Subcutaneous preadipocyte (primary cell): ENCODE measurements around a stretch of chr10.

GRCh38 chr10:125119927-125120569 lies 92.2 kb upstream of the CTBP2 start:
- CAGE, long polyA plus RNA, result no peak

- CAGE, long polyA plus RNA, result no peak
Measured at GRCh38 chr10:125123512-125124600, 96.0 kb upstream of the CTBP2 start.

- CAGE, long polyA plus RNA, result no peak
Measured at GRCh38 chr10:125156054-125156657, 128.3 kb upstream of the CTBP2 start.

GRCh38 chr10:125885824-125886795 lies 5.0 kb upstream of the DHX32 start:
- CAGE, long polyA plus RNA, result no peak

GRCh38 chr10:126024516-126025114 lies 128.3 kb downstream of the FANK1 start:
- CAGE, long polyA plus RNA, result no peak

GRCh38 chr10:126041689-126042894 lies 145.7 kb downstream of the FANK1 start:
- CAGE, long polyA plus RNA, result no peak

DNA sequence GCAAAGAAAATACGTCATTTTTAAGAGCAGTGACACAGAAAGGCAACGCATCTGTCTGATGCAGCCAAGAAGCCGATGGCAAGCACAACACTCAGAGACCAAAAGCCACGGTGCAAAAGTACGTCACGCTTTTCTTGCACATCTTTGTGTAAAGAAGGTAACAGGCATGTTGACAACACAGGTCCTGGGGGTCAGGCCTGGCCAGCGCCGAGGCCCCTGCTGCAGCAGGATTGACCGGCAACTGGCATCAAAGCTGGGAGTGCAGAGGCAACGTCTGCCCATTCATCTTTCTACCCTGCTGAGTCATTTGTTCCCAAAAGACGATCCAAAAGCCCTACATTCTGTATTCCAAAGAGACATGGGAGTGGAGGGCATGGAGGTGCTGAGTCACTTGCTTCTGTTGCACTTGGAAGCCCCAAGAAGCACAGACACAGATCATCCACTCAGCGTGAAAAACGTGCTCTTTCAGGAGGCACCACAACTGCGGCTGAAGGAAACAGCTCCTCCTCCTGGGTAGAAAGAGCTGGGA lies 71.0 kb upstream of the ADAM12 start:
- CAGE, long polyA plus RNA, result no peak

- CAGE, long polyA plus RNA, result no peak
Measured at GRCh38 chr10:126908347-126908870, 3.2 kb downstream of the DOCK1 start.

GRCh38 chr10:126921842-126922500 lies 16.7 kb downstream of the DOCK1 start:
- CAGE, long polyA plus RNA, result no peak

DNA sequence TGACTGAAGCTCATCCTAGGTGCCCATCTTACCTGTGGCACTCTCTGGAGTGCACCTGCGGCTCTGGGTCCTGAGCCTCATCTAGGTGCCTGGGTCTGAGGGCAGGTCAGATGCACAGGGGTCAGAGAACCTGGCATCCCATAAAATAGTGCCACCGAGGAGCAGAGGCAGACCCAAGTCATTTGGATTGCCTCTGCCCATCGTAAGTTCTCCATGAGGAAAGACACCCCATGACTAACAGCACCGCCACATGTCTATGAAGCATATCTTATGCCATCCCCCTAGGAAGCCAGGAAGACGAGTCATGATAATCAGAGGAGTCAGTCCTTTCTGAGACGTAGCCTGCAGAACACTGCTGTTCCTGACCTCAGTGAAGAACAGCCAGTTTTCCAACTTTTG lies 51.3 kb downstream of the INSYN2A start:
- CAGE, long polyA plus RNA, result no peak

DNA sequence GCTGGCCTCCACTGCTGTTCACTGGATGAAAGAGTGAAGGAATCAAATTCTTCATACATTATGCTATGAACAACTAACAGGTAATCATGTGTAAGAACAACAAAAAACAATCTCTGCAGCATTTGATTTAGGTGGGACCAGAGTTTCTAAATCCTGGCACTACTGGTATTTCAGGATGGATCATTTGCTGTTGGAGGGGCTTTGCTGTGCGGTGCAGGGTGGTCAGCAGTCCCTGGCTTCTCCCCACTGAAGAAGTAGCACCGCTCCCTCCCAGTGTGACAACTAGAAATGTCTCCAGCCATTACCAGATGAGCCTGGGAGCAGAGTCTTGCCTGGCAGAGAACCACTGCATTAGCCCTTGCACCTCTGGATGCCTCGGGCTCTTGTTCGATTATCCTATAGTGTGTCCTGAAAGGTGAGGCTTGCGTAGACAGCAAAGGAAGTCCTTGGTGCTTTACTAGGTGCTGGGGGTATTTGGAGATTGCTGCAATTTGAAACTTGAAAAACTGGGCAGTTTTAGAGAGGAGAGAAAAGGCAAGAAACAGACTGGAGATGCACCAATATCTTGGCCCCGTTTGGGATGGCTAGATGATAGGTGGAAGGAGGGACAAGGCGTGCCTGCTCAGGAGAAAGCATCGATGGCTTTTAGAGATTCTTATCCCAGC lies 18.1 kb downstream of the INSYN2A start:
- CAGE, long polyA plus RNA, result no peak

DNA sequence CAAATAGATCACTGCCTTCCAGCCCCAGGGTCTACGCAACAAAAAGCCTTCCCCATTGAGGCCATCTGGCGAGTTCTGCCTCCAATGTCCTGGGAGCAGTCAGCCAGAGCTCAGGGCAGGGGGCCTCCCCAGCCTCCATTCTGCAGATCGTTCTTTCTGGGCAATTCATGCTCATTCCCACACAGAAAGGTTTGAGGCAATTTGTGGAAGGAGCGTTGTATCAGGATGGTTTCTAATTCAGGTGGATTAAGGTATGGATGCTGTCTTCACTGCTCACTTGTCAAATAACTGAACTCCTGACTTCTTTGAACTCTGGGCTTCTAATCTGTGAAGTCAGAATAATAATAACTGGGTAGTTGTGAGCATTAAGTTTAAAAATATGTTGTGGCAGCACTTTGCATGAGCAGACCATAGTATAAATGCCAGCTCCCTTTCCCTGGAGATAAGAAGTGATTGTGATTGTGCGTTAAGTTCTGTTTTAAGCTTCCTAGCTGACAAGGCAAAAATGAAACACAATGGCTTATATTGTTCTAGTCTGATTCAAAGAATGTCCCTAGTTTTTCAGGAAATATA lies 61.6 kb downstream of the PTPRE start:
- CAGE, long polyA plus RNA, result no peak

DNA sequence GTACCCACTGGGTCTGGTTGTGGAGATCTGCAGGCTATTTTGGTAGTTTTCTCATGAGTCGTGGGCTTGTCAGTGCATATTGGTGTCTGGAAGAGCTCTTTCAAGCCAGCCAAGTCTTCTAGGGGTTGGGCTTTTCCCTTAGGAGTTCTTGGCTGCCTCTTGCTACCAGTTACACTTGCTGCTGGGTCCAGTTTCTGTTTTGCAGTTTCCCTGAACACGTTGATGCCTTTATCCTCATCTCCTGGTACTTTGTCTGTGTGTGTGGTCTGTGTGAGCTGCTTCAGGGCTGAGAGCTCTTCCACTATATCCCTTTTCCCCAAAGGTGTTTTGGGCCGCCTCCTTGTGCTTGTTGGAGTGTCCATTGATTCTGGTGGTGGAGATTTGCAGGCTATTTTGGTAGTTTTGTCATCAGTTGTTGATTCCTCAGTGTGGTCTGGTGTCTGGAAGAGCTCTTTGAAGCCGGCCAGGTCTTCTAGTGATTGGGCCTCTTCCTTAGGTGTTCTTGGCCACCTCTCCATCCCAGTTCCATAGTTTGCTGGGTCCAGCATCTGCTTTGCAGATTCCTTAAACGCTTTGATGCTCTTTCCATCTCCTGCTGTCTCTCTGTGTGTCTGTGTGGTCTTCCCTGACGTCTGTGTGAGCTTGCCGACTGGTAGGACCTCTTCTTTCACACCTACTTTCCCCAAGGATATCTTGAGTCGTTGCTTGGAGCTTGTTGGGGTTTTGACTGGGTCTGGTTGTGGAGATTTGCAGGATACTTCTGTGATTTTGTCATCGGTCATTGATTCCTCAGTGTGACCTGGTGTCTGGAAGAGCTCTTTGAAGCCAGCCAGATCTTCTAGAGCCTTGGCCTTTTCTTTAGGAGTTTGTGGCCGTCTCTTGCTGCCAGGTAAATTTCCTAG lies 20.8 kb downstream of the MKI67 start:
- CAGE, long polyA plus RNA, result no peak

GRCh38 chr10:128149899-128150519 lies 23.8 kb upstream of the MKI67 start:
- CAGE, long polyA plus RNA, result no peak

DNA sequence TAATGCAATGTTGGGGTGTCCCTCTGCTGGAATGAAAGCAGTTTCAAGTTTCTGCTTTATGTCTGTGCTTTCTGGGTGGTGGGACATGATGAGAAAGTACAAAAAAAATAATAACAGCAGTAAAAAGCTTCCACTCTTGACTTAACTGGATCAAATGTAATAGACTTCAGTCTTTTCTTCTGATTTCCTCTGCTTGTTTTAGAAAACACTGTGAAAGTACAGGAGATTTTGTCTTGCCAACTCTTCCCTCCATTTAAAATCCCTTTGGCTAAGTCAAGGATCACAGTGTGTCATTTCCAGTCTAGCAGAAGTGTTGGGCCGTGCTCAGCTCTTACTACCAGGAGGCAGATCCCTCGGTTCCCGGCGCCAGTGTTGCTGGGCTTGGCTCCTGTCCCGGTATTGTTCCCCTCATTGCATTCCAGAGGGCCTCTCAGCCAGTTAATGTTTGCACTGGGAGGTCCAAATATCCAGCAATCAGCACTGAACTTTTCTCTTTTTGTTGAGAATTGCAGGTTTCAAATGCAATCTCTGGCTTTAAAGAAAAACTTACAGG lies 612.2 kb upstream of the MGMT start:
- CAGE, long polyA plus RNA, result no peak

DNA sequence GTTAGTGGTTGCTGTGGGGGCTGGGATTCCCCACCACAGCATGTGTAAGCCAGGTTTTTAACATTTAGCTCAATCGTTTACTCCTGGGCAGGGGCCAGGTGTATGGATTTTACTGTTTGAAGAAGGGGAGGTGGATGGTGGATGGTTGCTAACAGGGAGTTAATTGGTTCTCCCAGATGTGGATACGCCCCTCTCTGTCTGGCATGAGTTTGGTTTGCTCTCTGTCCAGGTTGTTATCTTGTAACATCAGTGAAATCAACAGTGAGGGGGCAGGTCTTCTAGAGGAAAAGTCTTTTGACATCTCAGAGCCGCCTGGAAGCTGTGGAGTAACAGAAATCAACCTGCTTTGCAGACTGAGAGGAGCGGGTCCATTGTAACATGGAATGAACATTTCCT lies 243.4 kb downstream of the MGMT start:
- CAGE, long polyA plus RNA, result no peak

GRCh38 chr10:129945617-129946292 lies 18.3 kb downstream of the EBF3 start:
- CAGE, long polyA plus RNA, result no peak

DNA sequence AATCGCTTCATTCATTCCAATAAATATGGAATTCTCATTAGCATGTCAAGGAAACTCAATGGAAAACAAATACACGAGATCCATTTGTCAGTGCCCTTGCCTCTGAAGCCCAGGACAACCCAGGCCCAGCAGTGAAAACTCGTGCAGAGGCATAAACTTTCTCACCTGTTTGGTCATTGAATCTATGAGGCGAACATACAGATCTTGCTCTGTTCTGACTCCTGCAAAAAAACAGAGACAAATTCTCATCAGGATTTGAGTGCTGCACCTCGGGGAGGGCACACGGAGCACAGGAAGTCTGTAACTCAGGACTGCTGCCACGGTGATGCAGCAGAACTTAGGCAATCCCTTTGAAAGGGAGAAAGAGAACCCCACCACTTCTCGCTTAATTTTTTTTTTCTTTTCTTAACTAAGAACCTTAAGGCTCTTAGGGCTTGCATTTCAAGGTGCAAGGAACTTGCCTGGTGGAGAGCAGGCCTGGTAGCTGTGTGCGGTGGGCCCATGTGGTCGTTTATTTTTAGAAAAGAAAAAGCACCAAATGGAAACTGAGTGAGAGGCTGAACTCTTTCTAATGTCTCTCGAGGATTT lies 2.0 kb downstream of the EBF3 start:
- CAGE, long polyA plus RNA, result no peak

GRCh38 chr10:131094465-131095385 lies 216.8 kb downstream of the TCERG1L start:
- CAGE, long polyA plus RNA, result no peak

- CAGE, long polyA plus RNA, result no peak
Measured at GRCh38 chr10:131260219-131260525, 51.3 kb downstream of the TCERG1L start.